Karpas-422 (cell line): ENCODE results near the gene DNASE1.

DNA sequence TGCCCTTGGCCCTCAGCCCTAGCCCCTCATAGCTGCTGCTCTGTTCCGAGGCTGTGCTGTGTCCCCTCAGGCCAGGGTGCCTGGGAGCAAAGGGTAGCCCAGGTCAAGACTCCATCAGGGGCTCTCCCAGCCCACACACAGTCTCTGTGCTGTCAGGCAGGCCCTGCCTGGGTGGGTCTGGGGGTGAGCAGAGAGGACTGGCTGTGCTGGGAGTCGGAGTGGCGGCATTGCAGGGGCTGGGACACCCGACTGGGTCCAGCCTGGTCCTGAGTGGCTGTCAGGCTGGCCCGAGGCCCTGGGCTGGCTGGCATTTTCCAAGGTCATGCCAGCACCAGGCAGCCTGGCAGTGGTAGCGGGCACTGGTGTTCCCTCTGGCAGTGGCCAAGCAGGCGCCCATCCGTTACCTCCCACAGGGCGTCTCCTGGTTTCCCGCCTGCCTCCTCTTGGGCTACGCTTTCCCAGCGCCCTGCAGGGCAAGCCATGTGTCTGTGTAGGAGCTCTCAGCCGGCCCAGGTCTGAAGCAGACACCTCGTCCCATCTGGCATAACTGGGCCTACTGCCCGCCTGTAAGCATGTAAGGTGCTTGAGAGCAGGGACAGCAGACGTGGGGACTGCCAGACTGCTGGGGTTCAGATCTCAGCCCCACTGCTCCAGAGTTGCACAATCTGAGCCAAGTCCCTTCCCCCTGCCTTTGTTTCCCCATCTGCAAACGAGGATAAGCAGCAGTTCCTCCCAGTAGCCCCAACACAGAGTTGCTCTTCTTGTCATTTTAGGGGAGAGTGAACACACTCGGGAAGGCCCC is 5.7 kb upstream of the PKMYT1 start:
- PRO-cap, result no peak
- RAMPAGE, long total RNA, result no peak

- PRO-cap, result no peak
- RAMPAGE, long total RNA, result no peak
Observed at GRCh38 chr16:3004677-3005309, 7.9 kb upstream of the CLDN9 start.

GRCh38 chr16:3021364-3022150 is 1.4 kb downstream of the TNFRSF12A start:
- PRO-cap, result no peak
- RAMPAGE, long total RNA, result no peak

DNA sequence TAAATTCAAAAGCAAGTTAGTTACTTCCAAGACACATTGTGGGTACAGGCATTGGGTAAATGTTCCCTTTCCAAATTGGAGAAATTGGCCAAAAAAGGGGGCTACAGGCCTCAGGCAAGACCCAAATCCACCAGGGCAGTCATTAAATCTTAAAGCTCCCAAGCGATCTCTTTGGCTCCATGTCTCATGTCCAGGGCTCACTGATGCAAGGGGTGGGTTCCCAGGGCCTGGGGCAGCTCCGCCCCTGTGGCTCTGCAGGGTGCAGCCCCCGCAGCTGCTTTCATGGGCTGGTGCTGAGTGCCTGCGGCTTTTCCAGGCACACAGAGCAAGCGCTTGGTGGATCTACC is 5.0 kb downstream of the IL32 start:
- PRO-cap, result no peak
- RAMPAGE, long total RNA, result no peak

GRCh38 chr16:3074727-3075508 is 9.5 kb downstream of the IL32 start:
- PRO-cap, result unidirectional peak, plus-strand start at chr16:3075151
- RAMPAGE, long total RNA, result no peak

GRCh38 chr16:3112972-3113641 is 721 bp downstream of the ZNF205 start:
- PRO-cap, result no peak
- RAMPAGE, long total RNA, result no peak

DNA sequence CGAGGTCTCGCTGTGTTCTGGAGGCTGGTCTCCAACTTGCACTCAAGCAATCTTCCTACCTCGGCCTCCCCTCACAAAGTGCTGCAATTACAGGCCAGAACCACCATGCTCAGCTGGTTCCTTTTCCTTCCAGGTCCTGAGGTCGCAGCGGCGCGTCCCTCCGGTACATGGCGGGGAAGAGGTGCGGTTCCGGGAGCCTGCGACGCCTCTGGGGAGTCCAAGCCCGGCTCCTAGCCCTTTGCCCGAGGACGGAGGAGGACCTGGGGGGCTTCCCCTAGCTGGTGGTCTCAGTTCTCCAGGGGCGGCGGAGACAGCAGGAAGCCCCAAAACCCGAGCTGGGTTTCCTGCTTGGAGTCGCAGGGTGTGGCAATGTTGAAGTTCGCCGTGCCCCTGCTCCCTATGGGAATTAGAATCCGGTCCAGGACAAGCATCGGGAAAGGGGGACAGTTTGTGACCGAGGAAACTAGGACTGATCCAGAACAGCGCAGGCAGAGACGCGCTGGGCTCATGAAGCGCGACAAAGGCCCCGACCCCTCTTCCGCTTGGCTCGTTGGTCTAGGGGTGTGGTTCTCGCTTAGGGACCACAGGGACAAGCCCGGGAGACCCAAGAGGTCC is 25.1 kb downstream of the ZNF213 start:
- PRO-cap, result no peak
- RAMPAGE, long total RNA, result no peak

DNA sequence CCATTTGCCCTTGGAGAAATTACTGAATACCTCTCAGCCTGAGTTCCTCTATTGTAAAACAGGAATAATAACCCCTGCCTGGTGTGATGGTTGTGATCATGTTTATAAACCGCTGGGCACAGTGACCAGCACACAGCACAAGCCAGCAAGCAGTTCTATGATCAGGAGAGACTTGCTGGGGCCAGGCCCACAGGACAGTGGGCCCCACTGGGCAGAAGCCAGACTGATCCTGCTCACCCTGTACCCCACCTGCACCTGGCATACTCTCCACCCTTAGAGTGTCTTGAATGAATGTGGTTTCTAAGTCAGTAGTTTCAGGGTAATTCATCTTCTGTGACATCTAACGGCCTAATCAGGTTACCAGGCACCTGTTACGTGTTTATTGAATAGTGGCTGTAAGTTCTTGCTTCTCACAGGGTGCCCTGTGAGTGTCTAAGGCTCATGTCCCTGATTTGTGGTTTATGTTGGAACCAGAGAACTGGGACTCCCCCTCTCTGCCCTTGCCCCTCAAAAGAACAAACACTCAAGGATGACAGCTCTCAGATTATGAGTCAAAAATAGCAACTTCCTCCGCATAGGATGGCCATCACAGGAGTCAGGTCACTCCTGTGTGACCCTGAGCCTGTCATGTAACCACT is 7.1 kb upstream of the OR2C1 start:
- PRO-cap, result no peak
- RAMPAGE, long total RNA, result no peak

DNA sequence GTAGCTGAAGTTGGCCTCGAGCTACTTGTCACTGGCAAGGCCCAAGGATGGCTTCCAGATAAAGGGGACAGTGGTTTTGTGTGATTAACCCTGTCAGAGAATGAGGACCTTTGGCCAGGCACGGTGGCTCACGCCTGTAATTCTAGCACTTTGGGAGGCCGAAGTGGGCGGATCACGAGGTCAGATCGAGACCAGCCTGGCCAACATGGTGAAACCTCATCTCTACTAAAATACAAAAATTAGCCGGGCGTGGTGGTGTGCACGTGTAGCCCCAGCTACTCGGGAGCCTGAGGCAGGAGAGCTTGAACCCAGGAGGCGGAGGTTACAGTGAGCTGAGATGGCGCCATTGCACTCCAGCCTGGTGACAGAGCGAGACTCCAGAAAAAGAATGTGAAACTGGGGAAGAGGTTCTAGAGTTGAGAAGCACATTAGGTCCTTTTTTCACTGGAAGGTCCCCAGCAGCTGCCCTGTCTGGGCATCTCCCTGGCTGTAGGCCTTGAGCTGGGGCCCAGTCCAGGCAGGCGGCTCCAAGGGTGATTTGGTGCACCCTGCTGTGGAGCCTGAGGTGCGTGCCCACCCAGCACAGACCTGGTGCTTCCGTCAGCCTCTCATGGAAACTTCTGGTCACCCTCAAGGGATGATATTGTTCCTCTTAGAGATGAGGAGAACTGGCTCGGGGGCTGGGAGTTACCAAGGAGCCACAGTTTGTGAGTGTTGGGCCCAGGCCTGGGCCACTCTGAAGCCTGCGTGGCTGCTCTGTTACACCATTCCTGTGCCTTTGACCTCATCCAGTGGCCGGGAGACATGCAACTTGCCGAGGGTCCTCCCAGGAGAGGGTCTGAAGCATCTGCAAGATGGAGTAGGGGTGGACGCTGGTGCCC is 8.0 kb downstream of the C16orf90 start:
- PRO-cap, result no peak
- RAMPAGE, long total RNA, result no peak

DNA sequence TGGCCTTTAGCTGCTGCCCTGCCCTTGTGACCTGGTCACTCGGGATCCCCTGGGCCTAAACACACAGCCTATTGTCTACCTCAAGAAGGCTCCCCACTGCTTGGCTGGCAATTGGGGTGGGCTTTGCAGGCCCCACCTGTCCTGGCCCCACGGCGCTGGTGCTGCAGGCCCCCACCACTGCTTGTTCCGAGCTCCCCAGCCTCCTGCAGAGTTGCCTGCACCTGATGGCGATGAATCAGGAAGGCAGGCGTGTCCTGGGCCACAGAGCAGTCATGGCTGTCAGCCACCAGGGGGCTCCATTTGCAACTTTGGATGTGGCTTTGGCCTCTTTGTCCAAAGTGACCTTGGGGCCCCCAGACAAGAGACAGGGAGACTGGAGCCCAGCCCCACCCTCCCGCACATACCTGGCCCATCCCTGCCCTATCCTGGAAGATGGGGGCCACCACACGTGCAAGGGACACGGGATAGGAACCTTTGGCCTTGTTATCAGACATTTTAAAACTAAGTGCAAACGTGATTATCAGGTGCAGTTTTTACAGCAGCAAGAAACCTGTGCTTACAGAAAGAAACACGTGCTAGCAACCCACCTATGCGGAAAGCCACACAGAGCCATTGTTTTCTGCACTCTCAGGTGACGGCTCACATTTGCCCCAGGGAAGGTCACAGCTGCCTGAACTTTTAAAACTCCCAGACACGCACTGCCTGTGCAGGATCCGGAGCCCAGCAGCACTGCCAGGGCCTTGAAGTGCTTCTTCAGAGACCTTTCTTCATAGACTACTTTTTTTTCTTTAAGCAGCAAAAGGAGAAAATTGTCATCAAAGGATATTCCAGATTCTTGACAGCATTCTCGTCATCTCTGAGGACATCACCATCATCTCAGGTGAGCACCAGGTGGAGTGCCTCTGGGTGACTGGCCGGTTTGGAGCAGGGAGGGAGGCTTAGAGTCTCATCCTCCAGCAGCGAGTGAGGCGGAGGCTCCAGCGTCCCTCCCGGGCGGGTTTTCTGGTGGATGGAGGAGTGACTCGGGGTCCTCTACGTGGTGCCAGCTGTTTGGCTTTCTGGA is at the start of gene DNASE1:
TSS of gene DNASE1 (plus strand) at position 527 of the 1,063 bp plus-strand sequence.
- PRO-cap, result no peak
- RAMPAGE, long total RNA, result no peak

DNA sequence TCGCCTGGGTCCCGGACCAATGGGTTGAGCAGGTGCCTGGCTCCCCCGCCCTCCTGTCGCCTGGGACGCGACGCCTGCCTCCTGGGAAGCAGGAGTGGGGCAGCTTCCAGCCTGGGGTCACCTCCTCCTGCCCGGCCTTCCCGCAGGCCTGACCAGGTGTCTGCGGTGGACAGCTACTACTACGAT is 1.9 kb downstream of the DNASE1 start:
- PRO-cap, result no peak
- RAMPAGE, long total RNA, result no peak

DNA sequence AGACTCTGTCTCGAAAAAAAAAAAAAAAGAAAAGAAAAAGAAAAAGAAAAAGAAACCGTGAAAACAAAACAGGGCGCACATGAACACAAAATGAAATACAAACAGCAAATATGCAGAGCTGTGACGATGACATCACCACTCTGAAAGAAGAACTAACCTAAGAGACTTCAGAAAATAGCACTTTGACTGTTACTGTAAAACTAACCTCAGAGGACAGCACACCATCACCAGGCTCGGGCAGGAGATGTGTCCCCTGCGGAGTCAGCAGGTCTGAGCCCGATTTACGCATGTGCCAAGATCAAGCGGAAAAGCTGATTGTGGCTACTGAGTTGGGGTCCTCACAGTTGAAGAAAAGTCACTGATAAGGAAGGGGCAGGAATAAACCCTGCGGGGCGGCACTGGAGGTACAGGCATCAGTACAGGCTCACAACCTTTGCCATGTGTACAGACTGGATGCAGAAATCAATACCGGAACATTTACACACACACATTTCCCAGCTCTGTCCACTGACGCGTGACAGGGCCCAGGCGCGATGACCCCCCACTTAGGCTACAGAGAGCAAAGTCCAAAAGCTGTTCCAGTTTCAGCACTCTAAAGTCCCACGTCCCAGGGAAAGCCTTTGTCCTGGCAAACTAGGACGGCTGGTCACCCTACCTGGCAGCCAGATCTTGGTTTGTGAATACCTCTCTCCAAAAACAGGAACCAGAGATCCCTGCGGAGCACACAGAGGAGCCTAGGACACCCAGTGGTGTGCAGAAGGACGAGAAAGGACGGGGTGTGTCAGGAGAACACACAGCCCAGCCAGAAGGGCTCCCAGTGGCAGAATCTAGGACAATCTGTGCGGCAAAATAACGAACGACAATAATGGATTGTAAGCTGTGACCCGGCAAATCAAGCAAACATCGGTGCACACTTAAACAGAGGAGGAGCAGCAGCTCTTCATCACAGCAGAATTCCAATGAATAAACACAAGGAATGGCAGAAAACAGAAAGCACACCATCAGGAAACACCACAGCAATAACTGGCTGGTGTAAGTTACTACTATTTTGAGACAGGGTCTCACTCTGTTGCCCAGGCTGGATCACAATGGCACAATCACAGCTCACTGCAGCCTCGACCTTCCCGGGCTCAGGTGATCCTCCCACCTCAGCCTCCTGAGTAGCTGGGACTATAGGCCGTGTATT is 21.4 kb downstream of the TRAP1 start:
- PRO-cap, result no peak
- RAMPAGE, long total RNA, result no peak

- PRO-cap, result no peak
- RAMPAGE, long total RNA, result no peak
Observed at GRCh38 chr16:3728463-3729307, 11.4 kb upstream of the TRAP1 start.

DNA sequence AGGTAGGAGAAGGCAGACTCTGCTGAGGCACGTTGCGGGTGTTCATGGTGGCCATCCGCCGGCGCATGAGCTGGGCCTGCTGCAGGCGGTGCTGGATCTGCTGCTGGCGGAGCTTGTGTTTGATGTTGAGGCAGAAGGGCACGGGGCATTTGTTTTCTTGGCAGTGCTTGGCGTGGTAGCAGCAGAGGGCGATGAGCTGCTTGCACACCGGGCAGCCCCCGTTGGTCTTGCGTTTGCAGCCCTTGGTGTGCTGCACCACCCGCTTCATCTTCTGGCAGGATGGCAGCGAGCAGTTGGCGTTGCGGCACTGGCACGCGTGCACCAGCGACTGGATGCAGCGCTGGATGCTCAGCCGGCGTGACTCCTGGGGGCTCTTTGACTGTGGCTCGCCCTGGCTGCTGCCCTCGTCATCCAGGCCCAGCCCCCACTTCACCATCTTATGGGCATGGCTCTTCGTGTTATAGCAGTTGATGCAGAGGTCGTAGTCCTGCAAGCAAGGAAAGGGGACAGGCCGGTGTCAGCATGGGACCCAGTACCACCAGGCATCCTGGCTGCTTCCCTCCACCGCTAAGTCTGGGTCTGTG is 12.2 kb upstream of the TRAP1 start:
- PRO-cap, result no peak
- RAMPAGE, long total RNA, result no peak

DNA sequence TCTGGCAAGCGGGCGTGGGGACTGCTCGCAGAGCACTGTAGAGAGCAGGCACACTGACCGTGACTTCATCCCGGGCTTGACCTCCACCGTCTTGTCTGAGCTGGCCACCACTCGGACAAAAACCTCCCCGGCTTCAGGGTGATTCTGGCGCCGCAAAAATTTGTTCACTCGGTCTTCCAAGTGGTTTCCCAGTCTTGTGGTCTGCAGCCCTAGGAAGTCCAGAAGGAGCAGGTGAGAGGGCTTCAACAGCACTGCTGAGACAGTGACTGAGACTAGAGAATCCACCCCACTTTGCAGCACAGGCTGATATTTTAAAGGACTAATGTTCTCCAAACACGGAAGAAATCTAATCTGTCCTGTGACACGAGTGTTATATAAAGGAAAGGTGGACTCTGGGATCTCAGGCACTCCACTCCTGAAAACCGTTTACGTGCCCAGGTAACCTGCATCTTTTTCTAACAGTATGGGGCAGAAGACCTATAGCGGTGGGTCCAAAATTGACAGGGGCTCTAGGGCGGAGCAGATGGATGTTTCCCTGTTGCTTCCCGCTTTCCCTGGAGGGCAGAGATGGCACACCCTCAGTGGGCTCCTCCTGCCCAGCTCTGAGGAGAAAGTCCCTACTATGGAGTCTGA is 23.1 kb upstream of the TRAP1 start:
- PRO-cap, result no peak
- RAMPAGE, long total RNA, result no peak

DNA sequence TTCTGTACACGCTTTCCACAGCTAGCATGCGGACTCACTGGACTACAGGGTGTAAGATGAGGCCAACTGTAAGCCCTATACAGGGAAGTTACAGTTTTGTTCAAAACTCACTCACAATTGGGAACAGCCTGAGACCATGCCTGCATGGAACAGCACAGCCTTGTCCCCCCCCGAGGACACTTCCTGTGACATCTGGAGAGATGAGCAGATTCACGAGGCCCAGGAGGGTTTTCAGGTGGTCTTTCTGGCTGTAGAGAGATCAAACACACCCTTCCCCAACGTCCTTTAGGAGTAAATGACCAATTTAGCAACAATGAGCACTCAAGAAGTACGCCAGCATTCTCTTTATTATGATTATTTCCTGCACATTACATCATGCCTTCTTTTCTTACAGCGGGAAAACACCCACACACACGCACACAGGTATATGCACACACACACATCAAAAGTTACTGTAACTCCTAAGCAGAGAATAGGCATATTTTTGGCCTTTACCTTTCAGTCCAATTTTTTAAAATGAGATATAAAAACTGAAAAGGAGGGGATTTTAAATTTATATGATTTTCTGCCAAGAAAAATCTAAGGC is 39.0 kb downstream of the ADCY9 start:
- PRO-cap, result no peak
- RAMPAGE, long total RNA, result no peak

- PRO-cap, result no peak
- RAMPAGE, long total RNA, result no peak
Observed at GRCh38 chr16:4247444-4248026, 5.7 kb upstream of the SRL start.

DNA sequence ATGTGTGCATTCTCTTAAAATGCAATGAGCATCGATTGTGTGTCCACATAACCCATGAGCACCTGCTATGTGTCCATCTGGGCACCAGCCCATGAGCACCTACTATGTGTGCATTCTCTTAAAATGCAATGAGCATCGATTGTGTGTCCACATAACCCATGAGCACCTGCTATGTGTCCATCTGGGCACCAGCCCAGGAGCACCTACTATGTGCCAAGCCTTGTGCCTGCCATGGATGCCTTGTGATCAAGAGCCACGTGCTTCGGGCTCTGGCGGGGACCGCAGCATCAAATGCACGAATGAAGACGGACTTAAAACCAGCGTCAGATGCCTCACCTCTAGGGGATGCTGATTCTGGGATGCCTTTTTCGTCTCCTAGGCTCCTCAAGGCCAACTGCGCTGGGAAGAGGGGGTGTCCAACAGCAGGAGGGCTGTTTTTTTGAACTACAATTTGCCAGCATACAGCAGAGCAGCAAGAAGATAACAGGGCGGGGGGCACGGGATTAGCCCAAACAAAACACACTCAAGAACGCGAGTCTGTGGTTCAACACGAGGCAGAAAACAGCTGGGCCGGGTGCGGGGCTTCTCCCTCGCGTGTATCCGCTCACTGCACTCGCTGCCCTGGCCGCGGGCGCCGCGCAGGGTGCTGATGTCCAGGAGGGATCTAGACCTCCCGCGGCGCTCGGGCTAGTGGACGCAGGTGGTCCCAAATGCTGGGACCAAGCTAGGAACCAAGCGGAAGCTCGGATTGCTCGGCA is 1.3 kb upstream of the GLIS2 start:
- PRO-cap, result no peak
- RAMPAGE, long total RNA, result no peak

DNA sequence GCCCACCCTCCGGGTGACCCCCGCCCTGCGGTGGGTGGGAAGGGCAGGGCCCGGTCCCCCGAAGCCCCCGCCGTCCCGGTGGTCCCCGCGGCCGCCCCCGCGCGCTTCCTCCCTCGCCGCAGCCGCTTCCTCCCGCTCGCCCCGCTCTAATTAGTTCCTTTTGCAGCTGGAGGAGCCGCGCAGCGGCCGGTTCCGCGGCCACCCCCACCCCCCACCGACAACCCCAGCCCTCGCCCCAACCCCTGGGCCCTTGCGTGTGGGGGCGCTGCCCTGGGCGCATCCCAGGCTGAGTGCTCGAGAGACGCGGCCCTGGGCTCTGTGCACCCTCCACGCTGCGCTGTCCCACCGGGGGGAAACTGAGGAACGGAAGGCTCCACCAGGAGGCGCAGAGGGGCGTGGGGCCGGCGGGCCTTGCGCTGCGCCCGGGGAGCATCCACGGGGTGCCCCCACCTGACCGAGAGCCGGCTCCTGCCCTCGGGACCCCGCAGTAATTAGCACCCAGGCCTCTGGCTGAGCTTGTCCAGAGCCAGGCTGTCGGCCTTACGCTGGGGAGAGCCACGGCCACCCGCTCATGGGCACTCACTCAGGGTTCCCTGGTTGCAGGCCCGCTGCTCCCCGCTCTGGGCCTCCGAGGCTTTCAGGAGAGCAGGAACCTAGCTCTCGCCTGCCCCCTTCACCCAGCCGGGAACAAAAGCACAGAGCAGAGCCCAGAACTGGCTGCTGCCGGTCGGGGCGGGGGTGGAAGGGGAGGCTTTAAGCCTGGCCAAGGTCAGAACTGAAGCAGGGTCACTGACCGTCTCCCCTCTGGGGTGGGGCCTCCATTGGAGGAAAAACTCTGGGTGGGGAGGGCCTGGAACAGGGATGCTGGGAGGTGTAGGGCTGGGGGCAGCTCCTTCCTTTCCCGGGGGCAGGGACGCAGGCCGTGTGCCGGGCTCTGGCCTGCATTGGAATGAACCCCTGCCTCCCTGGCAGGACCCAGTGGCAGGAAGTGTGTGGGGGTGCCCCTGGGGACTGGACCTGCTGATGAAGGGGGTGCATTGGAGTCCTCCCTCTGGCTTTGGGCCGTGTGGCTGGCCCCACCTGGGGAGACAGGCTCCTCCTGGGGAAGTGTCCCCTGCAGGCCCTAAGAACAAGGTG is 12.2 kb downstream of the GLIS2 start:
- PRO-cap, result no peak
- RAMPAGE, long total RNA, result no peak

DNA sequence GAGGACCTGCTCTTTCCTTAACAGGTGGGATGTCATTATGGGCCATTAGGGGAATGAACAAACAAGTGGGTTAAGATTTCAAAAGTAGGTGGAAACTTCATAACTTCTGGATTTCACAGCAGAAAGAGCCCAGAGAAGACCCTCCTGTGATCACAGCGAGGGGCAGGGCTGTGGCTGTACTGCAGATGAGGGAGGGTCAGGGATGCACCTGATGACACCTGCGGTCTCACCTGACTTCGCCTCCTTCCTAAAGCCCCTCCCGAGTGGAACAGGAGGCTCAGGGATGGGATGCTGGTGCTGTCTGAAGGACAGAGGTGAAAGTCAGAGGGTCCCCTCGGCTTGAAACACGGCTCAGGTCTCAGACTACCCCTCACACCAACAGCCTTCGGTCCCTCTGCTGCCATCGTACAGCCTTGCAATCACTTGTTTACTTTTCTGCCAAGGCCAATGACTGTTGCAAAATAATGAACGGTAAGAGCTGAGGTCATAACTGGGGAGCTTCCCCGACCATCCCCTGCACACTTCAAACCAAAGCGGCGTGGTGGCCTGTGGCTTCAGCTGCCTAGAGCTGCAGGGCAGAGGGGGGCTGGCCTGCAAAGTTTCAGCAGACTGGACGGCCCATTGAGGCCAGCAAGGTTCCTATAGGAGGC is 5.4 kb downstream of the PAM16 start:
- PRO-cap, result no peak
- RAMPAGE, long total RNA, result no peak